Caco-2 (cell line): ENCODE measurements around a stretch of chr5.

GRCh38 chr5:133099429-133099934, 47.7 kb downstream of the HSPA4 start:
- PRO-cap: no peak
- RRBS: no CpG with 5 or more reads among the region's 1 CpG

- PRO-cap: no peak
- RRBS: no CpG with 5 or more reads among the region's 5 CpGs
These were observed 72.4 kb downstream of the HSPA4 start for GRCh38 chr5:133124182-133124639.

DNA sequence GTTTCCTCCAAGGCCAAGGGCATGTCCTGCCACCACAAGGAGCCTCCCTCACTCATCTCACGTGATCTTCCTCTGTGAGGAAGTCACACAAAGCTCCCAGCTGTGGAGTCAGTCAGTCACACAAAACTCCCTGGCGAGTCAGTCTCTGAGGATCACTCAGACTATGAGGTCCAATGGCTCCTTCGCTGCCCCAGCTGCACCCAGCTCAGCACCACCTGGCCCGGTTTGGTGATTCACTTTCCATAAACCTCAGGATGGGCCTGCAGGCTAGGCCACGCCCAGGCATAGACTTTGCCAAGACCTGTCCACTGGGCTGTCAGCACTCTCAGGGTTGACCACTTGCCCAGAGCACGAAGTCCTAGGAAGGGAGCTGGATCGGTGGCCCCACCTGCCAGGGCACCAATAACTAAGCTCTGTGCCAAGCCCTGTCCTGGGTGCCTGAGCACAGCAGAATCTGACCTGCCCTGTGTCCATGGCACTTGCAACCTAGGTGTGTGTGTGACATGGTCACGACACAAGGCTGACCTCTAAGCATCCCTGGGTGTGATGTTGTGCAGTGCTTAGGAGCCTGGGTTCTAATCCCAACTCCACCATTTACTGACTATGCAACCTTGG, 233.9 kb downstream of the HSPA4 start:
- PRO-cap: no peak
- RRBS: no CpG with 5 or more reads among the region's 8 CpGs

GRCh38 chr5:133583493-133583860, 28.9 kb downstream of the FSTL4 start:
- PRO-cap: no peak
- RRBS: no CpG with 5 or more reads among the region's 19 CpGs

GRCh38 chr5:133956498-133957036, 11.9 kb downstream of the C5orf15 start:
- PRO-cap: no peak
- RRBS: no CpG with 5 or more reads among the region's 3 CpGs

DNA sequence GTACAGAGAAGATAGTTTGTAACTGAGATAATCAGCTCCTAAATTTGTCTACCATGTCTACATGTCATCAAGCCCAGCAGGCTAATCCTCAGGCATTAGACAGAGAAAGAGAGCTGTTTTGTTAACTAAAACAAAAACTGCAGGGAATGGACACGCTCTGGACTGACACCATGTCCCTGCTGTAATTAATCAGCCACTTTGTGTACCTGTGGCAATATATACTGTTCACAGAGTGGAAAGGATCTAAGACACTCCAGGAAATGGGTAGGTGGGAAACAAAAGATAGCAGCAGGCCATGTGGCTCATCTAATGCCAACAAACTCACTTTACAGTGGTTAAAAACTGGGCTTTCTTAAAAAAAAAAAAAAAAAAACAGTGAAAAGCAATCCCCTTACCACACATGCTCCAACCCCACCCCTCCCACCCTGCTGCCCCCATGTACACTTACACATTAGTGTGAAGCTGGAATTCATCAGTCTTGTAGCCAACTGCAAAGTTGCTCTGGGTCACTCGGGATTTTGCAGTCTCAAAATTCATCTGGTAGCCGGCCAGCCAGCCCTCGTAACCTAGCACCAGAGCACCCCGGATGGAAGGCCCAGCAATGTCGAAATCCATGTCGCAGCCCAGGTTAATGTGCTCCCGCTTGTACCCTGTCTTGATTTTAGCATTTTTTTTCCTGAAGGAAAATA, 12.0 kb upstream of the C5orf15 start:
- PRO-cap: no peak
- RRBS: no CpG with 5 or more reads among the region's 8 CpGs

DNA sequence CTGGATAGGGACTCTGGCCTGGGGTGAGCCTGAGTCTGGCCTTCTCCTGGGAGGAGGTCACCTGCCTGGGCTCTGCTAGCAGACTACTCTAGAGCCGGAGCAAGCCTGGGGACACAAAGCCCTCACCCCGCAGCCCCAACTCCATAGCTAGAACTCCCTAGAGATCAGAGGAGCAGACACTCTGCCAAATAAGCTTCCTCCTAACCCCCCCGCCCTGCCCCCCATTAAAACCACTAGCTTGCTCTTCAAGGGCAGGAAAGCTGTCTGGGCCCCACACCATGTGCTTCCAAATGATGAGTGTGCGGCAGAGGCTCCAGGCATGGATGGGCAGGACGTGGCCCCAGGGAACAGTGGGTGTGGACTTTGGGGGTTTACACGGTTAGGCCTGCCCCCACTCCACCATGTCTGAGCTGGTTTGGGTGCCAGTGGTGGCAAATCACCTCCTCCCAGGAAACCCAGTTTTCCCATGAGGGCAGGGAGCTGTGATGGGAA, 10.0 kb downstream of the TCF7 start:
- PRO-cap: no peak
- RRBS: no CpG with 5 or more reads among the region's 6 CpGs

DNA sequence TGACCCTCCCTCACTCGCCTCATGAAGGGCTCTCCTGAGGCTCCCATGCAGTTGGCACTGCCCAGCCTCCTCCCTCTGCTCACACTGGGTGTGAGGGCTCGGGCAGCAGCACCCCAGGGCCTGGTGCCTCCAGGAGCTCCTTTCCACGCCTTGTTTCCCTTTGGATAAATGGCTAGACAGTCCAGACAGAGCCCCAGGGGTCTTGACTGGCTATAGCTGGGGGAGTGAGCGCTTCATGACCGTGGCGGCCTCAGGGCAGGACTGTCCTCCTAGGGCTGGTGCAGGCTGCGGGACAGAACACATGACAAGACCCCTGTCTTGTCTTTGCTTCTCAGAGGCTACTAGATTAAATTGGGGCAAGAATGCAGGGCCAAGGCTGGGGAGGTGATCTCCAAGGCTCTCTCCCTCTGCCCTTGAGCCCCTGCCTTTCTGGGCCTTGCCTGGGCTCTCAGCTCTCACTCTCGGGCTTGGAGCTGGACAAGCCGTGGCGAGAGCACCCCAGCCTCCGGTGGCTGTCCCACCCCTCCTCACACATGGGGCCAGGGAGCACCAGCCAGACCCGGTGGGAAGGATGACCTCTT, 13.9 kb downstream of the TCF7 start:
- PRO-cap: no peak
- RRBS: 95% methylated on average over 2 of the region's 12 CpGs

GRCh38 chr5:134159840-134160193, 16.9 kb downstream of the SKP1 start:
- PRO-cap: no peak
- RRBS: no CpG with 5 or more reads among the region's 7 CpGs

- PRO-cap: bidirectional peak, plus-strand start at chr5:134226410, minus-strand start at chr5:134226214
- RRBS: 3% methylated on average over 30 of the region's 49 CpGs
These were observed 521 bp upstream of the PPP2CA start for GRCh38 chr5:134226302-134226886.

DNA sequence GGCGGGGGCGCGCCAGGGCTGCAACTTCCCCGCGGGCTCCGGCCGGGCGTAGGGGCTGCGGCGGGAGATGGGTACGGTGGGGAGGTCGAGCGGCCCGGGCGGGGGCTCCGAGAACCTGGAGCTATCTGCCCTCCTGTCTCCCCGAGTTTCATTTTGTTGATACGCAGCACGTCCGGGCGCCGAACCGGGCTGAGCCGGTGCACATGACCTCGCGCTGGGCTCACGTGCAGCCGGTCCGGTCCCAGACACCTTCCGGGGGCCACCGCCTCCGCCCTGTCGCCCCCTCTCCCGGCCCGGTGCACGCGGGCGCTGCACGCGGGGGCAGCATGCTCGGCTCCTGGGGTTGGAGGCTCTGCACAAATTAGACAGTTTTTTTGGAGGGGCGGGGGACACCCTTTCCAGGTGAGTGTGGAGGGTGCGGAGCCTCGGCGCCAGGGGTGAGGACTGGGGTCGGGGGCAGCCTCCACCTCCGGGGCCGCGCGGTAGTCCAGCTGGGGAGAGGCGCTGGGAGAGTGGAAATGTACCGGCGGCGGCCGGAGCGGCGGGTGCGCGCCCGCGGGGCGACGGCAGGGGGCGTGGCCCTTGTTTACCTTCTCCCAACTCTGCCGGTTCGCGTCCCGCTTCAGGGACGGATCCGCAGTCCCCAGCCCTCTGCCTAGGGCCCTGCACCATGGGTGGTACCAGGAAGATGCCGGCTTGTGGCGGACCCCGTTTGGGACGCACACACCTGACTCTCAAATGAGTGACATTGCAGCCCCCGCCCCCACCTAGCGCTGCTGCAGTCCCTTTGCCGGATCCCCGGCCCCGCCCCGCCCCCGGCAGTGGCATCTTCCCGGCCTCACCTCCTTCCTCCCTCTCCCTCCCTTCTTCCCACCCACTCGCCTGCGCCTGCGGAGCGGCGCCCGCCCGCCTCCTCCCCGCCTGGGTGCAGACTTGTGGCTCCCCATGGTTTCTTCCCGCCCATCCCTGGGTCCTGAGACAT, 1.2 kb downstream of the JADE2 start:
- PRO-cap: bidirectional peak, plus-strand start at position 276 of the sequence, minus-strand start at position 155 of the sequence; bidirectional peak, plus-strand start at position 431 of the sequence, minus-strand start at position 493 of the sequence; bidirectional peak, plus-strand start outside the sequence, minus-strand start at position 700 of the sequence
- RRBS: 3% methylated on average over 57 of the region's 91 CpGs

DNA sequence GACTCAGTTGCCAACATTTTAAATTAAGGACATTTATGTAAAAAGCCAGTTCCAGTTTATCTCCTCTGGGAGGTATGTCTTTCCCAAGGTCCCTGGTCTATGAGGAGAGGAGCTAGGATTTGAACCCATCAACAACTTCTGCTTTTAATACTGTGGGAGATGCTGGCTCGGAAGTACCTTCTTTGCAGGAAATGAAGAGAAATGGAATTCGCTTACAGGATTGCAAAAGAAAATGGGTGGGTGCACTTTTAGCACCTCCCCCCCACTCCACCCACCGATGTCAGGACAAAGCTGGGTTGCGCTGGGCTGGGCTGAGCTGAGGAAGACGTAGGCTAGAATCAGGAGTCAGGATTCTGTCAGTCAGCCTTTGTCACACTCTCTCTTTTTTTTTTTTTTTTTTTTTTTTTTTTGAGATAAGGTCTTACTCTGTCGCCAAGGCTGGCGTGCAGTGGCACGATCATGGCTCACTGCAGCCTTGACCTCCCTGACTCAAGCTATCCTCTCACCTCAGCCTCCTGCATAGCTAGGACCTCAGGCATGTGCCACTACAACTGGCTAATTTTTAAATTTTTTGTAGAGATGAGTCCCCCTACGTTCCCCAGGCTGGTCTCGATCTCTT, 8.0 kb downstream of the JADE2 start:
- PRO-cap: no peak
- RRBS: no CpG with 5 or more reads among the region's 10 CpGs

DNA sequence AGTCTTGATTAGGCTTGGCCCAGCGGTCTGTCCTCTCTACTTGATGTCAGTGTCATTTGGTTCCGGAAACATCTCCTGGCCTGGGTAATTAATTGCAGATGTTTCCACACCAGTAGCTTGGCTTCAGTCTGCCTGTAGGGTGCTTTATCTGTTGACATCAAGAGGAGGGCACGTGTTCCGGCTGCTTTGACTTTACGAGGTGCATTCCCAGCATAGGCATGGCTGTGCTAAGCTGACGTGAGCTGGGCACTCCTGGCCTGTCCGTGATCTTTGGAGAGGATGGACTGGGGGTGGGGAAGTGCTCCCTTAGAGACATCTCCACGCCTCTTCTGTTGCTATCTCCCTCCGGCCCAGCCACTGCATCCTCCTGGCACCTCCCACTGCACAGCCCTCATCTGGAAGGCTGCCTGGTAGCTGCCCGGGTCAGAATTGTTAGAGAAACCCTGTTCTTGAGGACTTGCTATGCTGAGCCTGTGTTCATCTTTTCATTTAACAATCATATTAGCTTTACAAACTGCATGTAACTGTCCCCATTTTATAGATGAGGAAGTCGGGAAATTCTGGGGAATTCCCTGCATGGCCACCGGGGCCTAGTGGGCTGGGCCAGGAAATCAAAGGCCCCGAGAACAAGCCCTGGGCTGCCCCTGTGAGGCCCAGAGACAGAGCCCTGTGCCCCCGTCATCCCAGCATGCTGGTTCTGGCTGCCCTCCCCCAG, 29.1 kb downstream of the JADE2 start:
- PRO-cap: no peak
- RRBS: 93% methylated on average over 5 of the region's 14 CpGs

DNA sequence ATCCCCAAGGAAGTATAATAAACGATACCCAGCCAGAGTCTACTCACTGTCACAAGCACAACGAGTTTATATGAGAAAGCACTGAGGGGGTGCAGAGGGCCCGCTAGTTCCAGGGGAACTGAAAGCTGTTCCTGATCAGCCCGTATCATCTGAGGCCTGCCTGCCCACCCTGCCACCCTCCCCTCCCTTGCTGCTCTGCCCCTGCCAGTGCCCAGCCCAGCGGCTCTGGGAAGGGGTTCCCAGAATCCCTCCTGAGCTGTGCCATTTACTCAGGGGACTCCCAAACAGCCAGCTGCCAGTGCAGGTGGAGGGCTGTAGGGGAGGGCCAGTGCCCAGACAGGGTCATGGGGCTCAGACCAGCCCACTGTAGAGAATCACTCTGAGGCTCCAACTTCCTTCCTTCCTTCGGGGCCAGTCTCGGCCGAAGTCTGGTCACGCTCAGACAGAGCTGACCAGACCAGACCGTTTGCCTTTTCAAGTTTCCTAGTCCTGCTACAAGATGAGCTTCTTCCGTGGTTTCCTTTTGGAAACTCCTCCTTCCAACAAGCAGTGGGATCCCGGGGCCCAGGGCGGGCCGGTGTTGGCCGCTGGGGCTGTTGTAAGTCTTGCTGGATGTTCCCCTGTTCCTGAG, 52.7 kb downstream of the SAR1B start:
- PRO-cap: no peak
- RRBS: no CpG with 5 or more reads among the region's 15 CpGs

- PRO-cap: no peak
- RRBS: no CpG with 5 or more reads among the region's 3 CpGs
These were observed 22.3 kb downstream of the DDX46 start for GRCh38 chr5:134780717-134781405.

DNA sequence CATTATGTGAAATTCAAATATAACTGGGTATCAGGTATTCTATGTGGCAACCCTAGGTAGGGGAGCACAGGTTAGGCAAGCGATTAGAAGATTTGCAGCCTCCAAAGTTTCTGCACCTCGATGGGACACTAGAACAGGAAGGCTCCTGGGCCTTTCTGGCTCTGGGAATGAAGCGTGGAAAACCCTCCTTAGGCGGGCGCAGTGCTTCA, 370 bp upstream of the TXNDC15 start:
- PRO-cap: unidirectional peak, plus-strand start at position 152 of the sequence
- RRBS: no CpG with 5 or more reads among the region's 5 CpGs

GRCh38 chr5:134968060-134968628, 437 bp downstream of the CATSPER3 start:
- PRO-cap: no peak
- RRBS: no CpG with 5 or more reads among the region's 7 CpGs

DNA sequence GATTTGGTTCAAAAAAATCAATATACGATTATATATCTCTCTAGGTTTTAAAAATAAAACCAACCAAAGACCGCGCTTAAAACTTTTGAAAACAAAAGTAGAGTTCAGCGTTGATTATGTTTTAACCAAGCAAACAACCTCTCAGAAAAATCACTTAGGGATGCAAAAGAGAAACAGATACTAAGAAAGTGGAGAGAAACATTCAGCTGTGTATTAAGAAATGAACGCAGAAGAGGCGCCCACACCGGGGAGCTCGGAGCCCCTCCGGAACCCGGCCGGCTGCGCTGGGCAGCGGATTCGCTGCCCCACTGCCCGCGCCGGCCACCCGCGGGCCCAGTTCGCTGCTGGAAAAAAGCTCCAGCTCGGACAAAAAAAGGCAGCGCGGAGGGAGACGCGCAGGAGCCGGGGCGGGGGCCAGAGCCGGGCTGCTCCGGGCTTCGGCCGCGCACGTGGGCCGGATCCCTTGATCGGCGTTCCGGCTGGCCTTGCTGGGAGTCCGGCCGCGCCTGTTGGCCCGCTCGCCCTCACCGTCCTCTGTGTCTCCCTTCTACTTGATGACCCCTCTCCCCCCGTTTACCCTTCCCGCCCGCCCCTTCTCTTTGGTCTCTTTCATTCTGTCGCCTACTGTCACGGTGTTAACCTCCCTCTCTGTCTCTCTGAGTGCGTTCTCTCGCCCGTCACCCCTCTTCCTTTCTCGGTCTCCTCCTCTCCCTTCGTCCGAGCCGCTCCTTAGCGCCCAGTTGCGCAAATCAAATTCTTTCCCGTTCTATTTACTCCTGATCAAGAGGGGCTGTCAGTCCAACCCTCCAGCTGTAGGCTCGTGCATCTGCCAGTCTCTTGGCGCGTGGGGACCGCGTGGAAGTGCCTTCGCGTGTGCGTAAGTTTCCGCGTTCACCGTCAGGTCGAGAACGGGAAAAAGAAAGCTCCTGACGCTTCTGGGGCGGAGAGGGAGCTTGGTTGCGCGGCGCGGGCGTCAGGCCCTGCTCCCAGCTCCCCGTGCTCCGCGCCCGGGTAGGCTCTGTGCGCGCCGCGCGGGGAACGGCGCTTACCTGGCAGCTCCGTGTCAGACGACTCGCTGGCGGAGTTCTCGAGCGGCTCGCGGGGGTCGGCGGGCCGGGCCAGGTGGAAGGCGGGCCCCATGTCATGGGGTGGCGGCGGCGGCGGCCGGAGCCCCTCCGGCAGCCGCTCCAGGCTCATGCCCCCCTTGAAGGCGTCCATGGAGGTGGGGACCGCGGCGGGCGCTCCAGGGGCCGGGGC, 936 bp downstream of the PITX1 start:
- PRO-cap: bidirectional peak, plus-strand start at position 832 of the sequence, minus-strand start at position 538 of the sequence; bidirectional peak, plus-strand start at position 1,066 of the sequence, minus-strand start at position 877 of the sequence
- RRBS: 2% methylated on average over 43 of the region's 114 CpGs

DNA sequence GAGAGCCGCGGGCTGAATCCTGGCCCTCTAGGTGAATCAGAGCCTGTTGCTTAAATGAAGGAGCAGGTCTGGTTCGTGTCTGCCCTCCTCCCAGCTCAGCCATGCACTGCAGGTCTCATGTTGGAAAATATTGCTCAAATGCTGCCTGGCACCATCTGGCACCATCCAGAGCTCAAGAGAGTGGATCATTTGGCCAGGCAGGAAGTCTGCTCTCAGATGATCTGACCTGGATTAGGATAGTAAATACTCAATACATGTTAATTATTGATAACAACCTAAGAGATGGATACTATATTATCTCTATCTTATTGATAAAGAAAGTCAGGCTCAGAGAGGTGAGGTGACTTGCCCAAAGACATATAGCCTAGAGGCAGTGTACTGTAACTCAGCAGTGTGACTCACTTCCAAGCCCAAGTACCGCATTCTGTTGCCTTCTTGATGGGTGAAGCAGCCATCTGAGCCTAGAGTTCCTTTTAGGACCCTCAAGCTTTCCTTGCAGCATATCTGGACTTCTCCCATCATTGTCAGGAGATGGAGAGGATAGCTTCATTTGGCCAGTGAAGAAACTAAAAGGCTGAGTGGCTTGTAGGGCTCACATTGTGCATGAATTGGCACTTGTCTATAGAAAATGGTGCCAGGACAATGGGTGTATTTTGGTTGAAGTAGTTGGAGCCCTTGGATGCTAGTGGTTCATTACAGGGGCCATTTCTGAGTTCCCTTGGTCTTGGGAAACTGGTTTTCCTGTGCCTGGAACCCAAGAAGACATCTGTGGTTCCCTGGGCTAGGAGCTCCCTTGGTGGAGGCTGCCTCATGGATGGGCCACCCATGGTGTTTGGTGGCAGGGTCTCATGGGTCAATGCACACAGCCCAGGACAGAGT, 104.5 kb upstream of the PITX1 start:
- PRO-cap: no peak
- RRBS: no CpG with 5 or more reads among the region's 4 CpGs

DNA sequence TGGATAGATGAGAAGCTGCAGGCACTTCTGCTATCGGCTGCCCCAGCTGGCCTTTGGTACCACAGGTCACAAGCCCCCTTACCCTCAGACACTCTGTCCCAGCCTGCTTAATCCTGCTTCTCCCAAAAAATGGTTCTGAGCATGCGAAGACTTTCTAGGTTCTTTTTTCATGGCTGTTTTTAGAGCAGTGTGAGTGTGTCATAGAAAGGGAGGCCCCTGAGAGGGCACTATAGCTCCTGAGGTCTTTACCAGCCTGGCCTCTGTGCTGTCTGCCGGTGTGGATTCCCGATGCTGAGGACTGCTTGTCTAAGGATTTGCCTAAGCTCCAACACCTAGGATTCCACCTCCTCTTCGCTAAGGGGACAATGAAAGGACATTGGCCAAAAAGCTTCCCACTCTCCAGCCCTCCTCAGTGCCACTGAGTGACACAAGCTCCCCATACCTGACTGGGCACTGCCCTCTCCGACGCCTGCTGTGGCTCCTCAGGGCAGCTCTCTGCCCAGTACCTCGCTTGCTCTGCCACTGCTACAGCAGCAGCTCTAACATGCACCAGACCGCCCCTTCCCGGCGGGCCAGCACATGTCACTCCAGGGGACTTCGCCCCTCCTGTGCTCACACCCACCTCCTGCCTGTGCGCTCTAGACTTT, 21.2 kb downstream of the MACROH2A1 start:
- PRO-cap: no peak
- RRBS: no CpG with 5 or more reads among the region's 13 CpGs